ENCODE measurements around the gene LRRN1.

DNA sequence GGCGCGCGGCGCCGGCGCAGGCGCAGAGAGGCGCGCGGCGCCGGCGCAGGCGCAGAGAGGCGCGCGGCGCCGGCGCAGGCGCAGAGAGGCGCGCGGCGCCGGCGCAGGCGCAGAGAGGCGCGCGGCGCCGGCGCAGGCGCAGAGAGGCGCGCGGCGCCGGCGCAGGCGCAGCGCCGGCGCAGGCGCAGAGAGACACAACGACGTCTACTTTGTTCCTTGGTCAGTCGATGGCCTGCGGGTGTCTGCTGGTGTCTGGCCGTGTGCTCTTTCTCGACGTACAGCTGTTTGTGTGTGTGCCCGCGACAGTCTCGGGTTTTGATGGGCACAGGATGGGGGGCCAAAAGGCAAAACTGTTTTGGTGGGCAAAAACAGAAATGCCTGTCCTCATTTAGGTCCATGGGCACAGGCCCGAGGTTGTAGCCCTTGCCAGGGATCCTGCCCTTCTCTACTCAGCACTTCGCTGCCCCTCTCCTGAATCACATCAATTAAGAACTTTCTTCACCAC lies 184.9 kb upstream of the CHL1 start:
- PRO-cap = unidirectional peak, plus-strand start at position 212 of the sequence

DNA sequence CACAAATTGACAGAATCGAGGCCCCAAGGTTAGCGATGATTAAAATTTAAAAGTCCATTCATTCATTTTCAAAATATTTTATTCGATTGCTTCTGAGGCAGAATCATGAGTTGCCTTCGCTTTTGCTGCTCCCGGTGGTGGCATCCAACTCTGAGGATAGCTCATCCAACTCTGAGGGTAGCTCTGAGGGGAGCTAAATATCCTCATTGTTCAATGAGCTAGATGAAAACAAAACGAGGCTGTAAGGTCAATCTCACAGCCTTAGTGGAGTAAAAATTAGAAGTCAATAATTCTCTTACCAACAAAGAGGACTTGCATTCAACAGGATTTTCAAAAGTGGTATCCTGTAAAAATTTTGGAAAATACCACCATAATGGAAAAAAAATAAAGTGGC lies 869 bp upstream of the CHL1 start:
- PRO-cap = no peak

DNA sequence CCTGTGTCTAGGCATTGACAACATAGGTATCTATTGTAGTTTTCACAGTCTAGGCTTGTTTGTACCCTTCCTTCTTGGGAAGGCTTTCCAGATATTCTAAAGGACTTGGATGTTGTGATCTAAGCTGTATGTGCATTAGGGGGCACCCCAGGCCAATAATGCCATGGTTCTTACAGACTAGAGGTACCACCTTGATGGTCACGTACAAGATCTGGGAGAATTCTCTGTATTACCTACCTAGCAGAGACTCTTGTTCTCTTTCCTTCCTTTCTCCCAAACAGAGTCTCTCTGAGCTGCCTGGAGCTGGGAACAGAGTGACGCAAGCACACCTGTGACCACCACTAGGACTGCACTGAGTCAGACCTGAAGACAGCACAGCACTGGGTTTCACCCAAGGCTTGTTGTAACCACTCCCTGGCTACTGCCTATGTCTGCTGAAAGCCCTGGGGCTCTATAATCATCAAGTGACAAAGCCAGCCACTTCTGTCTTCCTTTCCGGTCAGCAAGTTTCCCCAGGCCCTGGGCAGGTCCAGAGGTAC lies 293.4 kb upstream of the CNTN4 start:
- PRO-cap = no peak

- PRO-cap = no peak
Measured at GRCh38 chr3:3191861-3192259, 12.4 kb upstream of the CRBN start.

DNA sequence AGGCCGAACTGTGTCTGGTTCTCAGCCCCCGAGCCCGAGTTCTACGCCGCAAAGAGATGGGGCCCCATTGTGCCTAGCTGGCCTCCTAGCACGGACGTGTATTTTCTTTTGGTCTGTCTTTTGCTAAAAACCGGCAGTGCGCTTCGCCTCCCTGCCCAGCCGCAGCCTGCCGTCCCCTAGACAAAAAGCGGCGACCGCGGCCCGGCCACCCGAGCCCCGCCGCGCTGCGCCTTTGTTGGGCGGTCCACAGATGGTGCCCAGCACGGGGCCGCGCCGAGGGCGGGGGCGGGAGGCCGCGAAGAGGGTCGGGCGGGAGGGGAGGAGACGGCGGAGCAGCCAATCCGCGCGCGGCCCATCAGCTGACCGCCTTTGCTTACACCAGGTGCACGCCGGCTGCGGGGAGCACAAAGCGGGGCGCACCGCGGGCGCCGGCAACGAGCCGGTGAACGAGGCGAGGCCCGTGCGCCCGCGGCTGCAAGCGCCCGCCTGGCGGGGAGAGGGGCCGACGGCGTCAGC lies at the start of gene LRRN1:
Gene LRRN1, plus strand, starts transcription at position 401 of the 516 bp plus-strand sequence.
- PRO-cap = bidirectional peak, plus-strand start at position 401 of the sequence, minus-strand start at position 234 of the sequence

- PRO-cap = no peak
Measured at GRCh38 chr3:4350663-4351248, 47.6 kb downstream of the SETMAR start.

- PRO-cap = no peak
Measured at GRCh38 chr3:4426579-4427430, 40.3 kb downstream of the SUMF1 start.

GRCh38 chr3:4495375-4495583 lies 2.1 kb downstream of the ITPR1 start:
- PRO-cap = no peak

DNA sequence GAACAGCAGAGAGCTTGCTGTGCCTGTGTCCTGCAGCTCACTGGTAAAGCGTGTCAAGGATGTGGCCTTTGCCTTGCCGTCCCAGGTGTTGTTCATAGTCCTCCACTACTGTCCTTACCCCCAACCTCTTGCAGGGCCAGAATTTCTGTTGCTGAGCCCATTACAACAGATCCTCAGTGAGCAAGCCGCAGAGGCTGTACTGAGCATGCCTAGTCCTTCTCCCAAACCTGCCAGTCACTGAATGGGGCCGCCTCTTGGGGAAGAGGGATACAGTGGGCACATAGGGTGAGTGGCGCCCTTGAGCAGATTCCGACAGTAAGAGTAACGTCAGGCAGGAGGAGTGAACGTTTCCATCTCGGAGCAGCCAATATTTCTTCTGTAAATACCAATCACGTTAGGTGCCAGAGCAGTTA lies 87.4 kb downstream of the ITPR1 start:
- PRO-cap = no peak

DNA sequence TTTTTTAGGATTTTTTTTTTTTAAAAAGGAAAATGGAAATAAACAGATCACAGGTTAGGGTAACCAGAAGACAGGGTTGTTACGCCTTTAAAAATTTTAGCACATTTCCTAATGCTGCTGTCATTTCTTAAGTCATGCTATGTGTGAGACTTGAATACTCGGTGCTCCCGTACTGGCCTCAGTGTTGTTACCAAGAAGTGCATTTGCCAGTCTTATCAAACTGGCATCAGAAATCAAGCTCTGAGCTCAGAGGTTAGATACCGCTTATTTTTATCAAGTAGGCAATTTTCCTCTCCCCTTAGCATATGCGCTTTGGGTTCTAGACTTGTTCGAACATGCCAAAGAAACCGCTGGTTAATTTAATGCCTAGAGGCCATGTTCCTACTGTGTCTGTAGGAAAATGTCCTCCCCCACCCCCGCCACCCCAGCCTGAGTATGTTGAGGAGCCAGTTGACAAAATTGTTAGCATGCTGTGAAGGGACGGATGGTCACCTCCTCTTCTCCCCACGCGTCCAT lies 88.8 kb downstream of the ITPR1 start:
- PRO-cap = no peak

GRCh38 chr3:4739306-4740061 lies 239.8 kb upstream of the BHLHE40 start:
- PRO-cap = no peak

DNA sequence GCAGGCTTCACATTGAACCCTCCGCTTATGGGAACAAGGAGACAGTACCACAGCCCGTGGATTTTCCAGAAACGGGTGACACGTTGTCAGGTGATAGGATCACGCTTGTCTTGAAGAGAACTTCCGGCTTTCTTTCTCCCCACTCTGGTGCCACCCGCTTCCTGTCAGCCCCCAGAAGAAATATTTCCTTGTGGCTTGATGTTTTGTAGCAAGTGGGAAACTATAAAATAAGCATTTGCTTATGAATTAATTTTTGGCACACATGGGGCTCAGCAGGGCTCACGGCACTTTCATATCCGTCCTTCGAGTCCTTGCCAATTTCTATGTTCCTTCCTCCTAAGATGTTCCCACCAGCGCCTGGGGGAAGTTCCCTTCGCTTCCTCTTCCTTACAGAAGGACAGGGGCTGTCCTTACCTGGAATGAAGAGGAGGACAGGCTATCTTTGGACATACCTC lies 238.5 kb upstream of the BHLHE40 start:
- PRO-cap = no peak

DNA sequence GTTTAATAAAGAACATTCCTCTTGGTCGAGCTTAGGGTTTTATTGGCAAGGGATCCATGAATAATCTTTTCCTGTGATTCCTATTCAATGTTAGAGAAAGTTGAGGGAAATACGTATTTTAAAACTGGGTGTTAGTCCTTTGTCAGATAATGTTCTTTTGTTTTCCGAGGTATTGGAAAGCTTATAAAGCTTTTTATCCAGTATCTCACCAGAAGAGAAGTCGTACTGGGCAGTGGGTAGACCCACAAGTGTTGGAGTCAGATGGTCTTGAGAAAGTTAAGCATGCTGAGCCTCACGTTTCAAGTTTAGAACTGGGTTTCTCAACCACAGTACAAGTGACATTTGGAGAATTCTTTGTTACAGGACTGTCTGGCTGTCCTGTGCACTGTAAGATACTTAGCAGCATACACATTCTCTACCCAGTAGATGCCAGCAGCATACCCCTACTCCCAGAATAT lies 212.3 kb upstream of the BHLHE40 start:
- PRO-cap = no peak

DNA sequence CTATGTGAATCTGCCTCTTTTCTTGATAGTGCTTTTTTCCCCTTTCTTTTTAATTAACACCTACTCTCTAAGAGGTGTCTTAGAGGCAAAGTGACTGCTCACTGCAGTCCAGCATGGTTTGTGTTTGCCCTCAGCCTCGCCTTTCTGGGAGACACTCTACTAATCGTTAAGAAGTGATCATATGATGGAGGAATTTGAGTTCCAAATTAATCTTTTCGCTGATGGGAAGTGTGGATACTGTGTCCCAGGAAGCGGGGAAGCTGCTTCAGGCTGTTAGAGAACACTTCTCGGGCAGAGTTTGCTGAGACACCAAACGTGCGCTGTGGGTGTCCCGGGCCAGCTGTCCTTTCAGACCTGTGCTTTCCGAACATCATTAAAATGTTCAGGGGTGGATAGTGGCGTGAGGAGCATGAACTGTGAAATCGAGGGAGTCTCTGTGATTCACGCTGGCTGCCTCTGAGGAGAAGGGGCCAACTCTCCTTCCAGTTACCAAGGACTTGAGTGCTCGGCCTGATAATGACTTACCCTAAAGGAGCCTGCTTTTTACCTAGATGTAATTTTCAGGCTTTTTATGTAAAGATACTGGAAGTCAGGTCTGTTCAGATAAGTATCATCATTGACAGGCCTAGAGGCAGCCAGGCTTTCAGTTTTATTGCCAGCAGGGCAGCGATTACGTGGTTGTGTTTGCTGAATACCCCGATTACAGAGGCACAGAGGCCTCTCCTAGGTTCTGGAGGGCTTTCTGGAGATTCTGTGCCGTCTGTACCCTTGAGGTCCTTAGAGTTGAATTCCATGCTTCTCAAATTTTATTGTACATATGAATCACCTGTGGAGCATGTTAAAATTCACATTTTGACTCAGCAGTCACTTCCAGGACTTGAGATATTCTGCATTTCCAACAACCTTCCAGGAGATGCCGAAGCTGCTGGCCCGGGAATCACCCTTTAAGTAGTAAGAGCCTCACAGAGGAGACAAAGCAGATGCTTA lies 160.4 kb upstream of the BHLHE40 start:
- PRO-cap = no peak

DNA sequence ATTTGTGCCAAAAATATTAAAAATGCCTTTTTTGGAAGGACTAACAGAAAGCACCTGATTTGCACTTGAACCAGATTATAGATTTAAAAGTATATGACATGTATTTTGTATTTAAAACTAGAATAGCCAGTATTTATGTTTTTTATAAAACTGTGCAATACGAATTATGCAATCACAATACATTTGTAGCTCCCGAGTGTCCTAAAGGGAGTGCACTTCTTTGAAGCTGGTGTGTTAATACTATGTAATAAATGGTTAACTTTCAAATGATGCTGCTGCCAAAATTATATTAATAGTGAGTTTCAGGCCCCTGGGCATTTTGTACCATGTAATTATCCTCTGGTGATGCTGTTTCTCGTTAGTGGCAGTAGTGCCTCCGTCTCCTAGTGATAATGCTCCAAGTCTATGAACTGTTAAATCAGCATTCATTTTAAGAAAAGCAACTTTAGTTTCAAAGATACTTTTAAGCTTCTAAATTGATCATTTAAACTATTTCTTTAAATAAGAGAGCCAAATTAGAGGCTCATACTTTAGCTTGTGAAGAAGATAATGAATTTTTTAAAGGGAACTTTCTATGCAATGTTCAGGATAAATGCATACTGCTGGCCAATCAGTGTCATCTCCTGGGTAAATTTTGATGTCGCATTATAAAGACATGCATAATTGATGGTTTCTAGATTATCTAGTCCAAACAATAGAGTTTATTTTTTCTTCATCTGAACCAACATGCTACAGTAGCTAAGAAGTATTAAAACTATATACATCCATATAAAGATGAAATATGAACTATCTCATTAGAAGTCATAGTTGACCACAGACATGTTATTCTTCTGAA lies 132.6 kb upstream of the BHLHE40 start:
- PRO-cap = no peak

DNA sequence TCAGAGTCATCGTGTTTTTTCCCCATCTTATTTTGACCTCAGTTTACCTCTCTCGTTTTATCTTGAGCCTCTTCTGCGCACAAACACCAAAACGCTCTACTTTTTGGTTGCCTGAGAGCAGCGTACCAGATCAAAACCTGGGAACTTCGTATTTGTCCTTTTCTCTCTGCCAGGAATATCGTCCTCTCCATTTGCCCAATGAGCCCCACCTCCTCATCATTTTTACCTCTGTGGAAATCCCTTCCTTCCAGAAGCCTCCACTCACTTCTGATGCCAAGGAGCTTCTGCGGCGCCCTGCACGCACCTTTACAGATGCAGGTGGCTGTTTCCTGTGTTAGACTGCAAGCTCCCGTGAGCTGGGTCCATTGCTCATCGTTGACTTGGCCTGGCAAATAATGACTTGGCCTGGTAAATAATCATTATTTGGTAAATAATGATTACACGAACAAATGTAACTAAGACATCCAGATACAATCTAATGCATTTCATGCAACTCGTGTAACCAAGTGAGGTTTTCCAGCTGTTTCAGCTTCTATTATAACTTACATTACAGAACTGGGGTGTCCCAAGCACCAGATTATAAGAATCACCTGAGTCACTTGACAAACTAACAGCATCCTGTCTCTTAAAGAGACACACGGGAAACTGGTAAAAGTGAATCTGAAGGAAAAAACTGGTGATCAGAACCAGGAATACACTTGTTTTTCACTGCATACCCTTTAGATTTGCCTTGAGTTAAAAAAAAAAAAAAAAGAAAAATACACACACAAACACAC lies 92.1 kb upstream of the BHLHE40 start:
- PRO-cap = no peak

GRCh38 chr3:4973098-4973872 lies 6.0 kb upstream of the BHLHE40 start:
- PRO-cap = no peak

GRCh38 chr3:4981159-4981667 lies 2.0 kb downstream of the BHLHE40 start:
- PRO-cap = bidirectional peak, plus-strand start at chr3:4981402, minus-strand start at chr3:4981396; bidirectional peak, plus-strand start at chr3:4981550, minus-strand start at chr3:4981545

- PRO-cap = no peak
Measured at GRCh38 chr3:5081907-5082287, 40.2 kb upstream of the ARL8B start.

- PRO-cap = no peak
Measured at GRCh38 chr3:5126593-5126986, 4.5 kb downstream of the ARL8B start.

All from rectum (tissue), 1 donor.